Heart (tissue), 3 donors: ENCODE measurements around a stretch of chr3.

GRCh38 chr3:126476885-126477383 lies 1.2 kb upstream of the ZXDC start:
- RAMPAGE, long total RNA, 2 experiments, result no peak in any of the 2 experiments

GRCh38 chr3:126732969-126733620 lies 29.1 kb downstream of the CHCHD6 start:
- RAMPAGE, long total RNA, 2 experiments, result no peak in any of the 2 experiments

GRCh38 chr3:126917185-126917968 lies 65.5 kb upstream of the PLXNA1 start:
- RAMPAGE, long total RNA, 2 experiments, result no peak in any of the 2 experiments

- RAMPAGE, long total RNA, 2 experiments, result no peak in any of the 2 experiments
Measured at GRCh38 chr3:127575679-127576230, 14.8 kb downstream of the TPRA1 start.

GRCh38 chr3:127689260-127690028 lies 16.7 kb downstream of the ABTB1 start:
- RAMPAGE, long total RNA, 2 experiments, result no peak in any of the 2 experiments

DNA sequence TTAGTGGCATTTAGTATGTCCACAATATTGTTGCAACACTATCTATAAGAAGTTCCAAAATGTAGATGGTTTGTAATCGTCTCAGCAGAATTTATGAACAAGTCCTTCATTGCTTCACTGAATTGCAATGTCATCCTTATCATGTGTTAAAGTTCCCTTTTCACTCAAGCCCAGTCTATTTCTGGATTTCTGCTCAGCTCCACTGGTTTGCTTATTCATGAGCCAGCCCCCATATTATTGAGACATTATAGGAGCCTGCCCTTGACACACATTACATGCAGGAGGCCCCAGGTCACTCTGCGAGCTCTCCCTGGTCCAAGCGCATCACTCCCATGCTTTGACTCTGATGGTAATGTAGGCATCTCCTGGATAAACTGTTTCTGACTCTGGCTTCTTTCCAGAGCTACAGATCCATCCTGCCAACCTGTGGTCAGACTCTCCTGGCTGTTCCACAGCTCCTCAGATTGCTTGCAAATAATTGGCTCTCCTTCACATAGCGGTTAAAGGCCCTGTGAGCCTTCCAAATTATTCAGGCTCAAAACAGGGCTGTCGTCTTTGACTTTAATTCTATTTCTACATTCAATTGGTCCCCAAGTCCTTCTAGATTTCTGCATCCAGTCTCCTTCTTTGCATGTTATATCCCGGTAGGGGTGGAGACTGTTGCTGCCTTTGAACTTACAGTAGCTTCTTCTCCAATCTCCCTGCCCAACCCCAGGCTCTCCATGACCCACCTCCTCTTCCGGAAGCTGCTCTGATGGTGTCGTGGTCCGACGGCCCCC lies 57.0 kb downstream of the ABTB1 start:
- RAMPAGE, long total RNA, 2 experiments, result no peak in any of the 2 experiments

GRCh38 chr3:127757890-127758506 lies 64.3 kb downstream of the MGLL start:
- RAMPAGE, long total RNA, 2 experiments, result no peak in any of the 2 experiments

DNA sequence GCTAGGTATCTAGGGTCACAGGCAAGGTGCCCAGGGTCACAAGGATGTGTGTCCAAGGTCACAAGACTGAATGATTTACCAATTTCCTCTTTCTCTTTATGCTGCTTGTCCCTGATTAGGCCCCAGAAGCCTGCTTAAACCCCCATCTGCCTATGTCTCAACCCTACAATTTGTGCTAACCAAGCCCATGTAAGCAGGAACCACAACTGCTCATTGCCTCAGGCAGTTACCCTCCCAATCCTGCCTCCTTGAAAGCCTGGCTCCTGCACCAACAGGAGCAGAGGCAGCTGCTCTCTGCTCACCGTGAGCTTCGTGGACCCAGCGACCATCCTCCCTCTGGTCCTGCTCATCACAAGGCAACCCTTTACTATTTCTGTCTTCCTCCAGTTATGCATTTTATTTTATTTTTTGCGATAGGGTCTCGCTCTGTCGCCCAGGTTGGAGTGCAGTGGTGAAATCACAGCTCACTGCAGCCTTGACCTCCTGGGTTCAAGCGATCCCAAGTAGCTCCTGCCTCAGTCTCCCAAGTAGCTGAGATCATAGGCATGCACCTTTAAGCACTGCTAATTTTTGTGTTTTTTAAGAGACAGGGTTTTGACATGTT lies 51.3 kb downstream of the MGLL start:
- RAMPAGE, long total RNA, 2 experiments, result no peak in any of the 2 experiments

GRCh38 chr3:127778327-127778793 lies 44.0 kb downstream of the MGLL start:
- RAMPAGE, long total RNA, 2 experiments, result no peak in any of the 2 experiments

DNA sequence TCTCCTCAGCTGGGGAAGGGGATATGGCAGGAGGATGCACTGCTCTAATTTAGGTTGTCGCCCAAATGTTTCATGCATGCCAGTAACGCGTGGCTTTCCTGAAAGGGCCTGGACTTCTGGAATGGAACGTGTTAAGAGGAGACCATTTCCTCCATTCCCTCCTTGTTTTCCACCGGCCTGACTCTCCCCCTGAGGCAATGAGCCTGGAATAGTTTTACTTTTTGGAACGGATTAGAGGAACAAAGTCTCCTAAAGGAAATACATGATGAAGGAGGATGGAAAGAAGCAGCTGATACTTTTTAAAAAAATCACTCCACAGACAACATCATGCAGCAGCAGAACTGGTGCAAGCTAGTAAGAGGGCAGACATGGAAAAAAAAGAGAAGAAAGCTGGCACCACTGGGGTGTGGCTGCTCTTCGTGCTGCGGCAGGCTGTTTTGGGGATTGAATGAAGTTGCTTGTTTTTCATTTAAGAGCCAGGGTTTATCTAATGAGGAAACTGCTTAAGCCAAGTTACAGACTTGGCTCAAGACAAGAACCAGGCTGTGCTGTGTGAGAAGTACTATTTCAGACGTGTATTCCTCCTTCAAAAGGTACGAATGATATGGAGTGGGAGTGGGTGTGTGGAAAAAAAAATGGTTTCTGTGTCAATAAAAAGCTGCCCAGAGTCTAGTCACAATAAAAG lies 3.5 kb upstream of the KBTBD12 start:
- RAMPAGE, long total RNA, 2 experiments, result no peak in any of the 2 experiments

- RAMPAGE, long total RNA, 2 experiments, result no peak in any of the 2 experiments
Measured at GRCh38 chr3:127916106-127916572, 1.1 kb downstream of the KBTBD12 start.

GRCh38 chr3:128010133-128010872 lies 41.9 kb upstream of the SEC61A1 start:
- RAMPAGE, long total RNA, 2 experiments, result no peak in any of the 2 experiments

DNA sequence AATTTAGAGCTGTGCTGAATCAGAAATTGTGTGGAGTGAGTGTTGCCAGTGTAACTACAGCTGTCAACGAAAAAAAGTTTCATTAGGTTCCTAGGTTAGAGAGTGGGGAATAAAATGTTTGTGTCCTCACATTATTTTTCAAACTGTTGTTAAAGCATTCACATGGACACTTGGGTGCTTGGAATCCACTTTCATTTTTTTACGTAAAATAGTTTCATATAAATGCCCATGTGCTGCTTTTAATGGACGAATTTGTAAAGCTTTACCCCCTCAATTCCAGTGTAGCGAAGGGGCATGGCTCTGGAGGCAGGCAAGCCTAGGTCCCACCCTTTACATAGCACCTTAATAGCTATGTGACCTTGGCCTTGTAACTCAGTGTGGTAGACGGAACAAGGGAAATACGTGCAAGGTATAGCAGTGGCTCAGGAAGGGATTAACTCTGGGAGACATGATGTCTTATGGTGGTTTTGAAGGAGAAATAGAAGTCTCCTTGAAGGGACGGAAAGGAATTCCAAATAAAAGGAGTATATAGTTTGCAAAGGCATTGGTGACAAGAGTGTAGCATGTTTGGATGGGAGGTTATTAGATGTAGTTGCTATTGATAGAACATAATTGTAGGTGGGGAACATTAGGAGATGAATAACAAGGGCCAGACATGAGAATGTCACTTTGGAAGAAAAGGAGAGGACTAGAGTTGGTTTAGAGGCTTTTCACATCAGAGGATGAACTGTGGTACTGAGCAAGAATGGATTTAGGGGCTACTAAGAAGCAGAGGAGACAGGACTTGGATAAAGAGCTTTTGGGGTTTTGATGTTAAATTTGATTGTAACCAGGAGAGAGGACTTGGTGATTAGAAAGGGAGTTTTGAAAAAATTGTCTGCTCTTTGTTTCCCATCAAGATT lies 1.5 kb downstream of the SEC61A1 start:
- RAMPAGE, long total RNA, 2 experiments, result no peak in any of the 2 experiments

GRCh38 chr3:128064656-128065419 lies 12.6 kb downstream of the SEC61A1 start:
- RAMPAGE, long total RNA, 2 experiments, result no peak in any of the 2 experiments

DNA sequence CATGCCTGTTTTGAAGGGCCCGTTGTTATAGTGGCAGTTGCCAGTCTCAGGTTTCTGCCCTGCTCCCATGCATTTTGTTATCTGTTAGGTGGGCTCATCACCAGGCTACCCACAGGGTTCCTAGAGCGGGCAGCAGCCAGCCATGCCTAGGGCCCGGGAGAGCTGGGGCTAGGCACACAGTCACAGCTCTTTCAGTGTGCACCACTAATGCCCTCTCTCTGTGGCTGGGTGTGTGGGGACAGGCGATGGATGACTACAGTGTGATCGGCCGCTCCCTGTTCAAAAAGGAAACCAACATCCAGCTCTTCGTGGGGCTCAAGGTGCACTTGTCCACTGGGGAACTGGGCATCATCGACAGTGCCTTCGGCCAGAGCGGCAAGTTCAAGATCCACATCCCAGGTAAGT lies 108.7 kb downstream of the DNAJB8 start:
- RAMPAGE, long total RNA, 2 experiments, result no peak in any of the 2 experiments

DNA sequence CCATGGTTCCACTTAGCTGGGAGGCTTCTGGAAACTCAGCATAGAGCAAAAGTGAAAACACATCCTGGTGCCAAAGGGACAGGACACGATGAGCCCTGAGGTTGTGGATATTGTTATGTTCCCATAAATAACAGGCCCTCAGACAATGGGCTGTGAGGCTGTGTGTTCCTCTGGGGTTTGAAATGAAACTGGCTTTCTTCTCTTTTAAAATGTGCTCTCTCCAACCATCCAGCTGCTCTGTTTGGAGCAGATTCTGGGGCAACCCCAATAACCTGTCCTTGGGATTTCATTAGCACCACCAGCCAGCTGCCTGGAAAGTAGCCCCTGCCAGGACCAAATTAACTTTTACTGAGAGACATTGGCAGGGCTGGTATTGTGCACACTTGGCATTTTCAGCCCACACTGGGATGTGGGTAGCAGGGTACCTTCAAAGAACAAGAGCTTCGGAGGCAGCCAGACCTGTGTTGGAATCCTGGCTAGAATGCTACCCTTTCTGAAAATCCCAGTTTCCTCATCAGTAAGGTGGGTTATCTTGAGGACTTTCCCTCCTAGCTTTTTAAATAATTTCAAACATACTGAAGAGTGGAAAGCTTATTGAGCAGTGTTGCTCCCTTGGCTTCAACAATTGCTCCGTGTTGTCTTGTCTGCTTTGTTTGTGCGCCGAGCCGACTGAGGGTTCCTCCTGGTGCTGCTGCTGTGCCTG lies 97.4 kb downstream of the DNAJB8 start:
- RAMPAGE, long total RNA, 2 experiments, result no peak in any of the 2 experiments

GRCh38 chr3:128433021-128433548 lies 33.6 kb downstream of the DNAJB8 start:
- RAMPAGE, long total RNA, 2 experiments, result no peak in any of the 2 experiments

GRCh38 chr3:128479729-128480006 lies 13.0 kb upstream of the DNAJB8 start:
- RAMPAGE, long total RNA, 2 experiments, result no peak in any of the 2 experiments

DNA sequence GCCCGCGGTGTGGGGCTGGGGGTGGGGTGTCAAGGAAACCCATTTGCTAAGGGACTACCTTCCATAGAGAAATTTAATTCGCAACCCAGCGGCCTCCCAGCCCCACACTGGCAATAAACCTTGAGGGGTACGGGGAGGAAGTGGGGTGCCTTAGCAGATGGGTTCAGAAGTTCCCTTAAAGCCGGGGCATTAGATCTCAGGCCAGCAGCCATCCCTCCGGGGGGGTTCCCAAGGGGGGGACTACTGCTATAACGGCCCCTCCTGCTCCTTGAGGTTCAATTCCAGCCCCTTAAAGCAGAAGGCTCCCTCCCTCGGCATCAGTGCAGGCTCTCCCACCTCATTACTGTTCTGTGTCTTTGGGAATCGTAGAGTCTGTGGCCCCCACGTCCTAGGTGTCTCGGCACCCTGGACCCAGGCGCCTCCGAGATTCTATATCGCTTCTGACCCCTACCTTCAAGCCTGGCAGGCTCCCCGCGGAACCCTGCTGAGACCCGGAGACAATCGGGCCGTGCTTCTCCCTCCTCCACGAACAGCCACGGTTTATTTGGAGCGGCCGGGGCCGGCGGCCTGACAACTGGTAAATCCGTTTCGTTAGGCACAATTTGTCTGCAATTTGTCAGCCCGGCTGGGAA lies 1.6 kb downstream of the GATA2 start:
- RAMPAGE, long total RNA, 2 experiments, result no peak in any of the 2 experiments

GRCh38 chr3:128617503-128618454 lies 32.8 kb downstream of the RPN1 start:
- RAMPAGE, long total RNA, 2 experiments, result start-site peak on the plus strand in 1 of 2 experiments, at chr3:128617886-128617906 at its widest, 10 reads per replicate